Colon Carcinoma Metastatic in the Brain (tissue), 2 donors: Measurements from ENCODE around the gene ENSG00000285566.

- PRO-cap, 2 experiments, result no peak in any of the 2 experiments
Observed at GRCh38 chr13:62512125-62512612, 1096.5 kb upstream of the PCDH20 start.

DNA sequence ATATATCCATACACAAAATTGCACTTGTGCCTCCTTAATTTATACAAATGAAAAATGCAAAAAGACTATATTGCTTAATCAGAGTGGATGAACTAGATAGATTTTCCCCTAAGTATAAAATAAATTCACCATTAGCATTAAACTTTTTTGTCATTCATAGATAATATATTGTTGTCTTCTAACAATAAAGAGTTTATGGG lies 467.7 kb upstream of the ENSG00000237378 start:
- PRO-cap, 2 experiments, result no peak in any of the 2 experiments

DNA sequence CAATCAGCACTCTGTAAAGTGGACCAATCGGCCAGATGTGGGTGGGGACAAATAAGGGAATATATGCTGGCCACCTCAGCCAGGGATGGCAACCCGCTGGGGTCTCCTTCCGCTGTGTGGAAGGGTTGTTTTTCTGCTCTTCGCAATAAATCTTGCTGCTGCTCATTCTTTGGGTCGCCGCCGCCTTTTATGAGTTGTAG lies 153.3 kb upstream of the ENSG00000237378 start:
- PRO-cap, 2 experiments, result no peak in any of the 2 experiments

- PRO-cap, 2 experiments, result no peak in any of the 2 experiments
Observed at GRCh38 chr13:63832972-63833238, at the start of gene ENSG00000285566. ENSG00000285566 (minus strand) TSS chr13:63833053.

DNA sequence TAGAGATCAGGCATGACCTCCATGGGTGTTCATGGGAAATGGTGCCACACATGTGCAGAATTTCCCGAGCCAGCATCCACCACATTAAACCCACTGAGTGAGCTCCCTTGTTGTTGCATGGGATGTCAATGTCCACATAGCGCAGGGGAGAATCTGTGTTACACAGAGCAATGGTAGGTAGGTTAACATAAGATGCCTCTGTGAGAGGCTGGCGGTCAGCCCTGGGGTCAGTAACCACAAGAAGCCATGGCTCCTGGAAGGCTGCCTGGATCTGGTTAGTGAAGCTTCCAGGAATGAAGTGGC lies 36.9 kb upstream of the PCDH9 start:
- PRO-cap, 2 experiments, result no peak in any of the 2 experiments

GRCh38 chr13:69221481-69222058 lies 886.7 kb downstream of the KLHL1 start:
- PRO-cap, 2 experiments, result no peak in any of the 2 experiments

GRCh38 chr13:69939946-69940366 lies 168.3 kb downstream of the KLHL1 start:
- PRO-cap, 2 experiments, result no peak in any of the 2 experiments

GRCh38 chr13:71488756-71489383 lies 378.1 kb downstream of the DACH1 start:
- PRO-cap, 2 experiments, result no peak in any of the 2 experiments

DNA sequence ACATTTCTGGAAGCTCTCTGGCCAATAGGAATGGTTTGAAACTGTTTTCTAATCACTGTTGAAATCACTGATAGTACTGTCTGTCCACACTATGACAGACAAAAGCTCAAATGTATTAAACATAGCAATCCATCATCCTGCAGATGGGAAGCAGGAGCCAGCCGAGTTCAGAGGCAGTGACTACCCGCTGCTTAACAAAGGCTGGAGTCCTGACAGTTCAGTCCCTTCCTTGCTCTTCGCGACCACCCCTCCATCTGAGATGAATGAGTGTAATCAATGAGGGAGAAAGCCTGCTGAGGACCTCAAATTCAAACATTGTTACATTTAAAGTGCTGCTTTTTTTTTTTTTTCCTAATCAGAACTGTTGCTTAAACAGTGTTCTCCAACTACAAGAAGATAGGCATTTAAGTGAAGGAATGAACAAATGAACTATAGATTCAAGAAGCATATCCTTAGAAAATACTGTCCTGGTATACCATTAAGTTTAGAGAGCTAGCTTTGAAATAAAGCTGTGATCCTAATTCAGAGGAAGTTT lies 14.9 kb downstream of the DACH1 start:
- PRO-cap, 2 experiments, result no peak in any of the 2 experiments

DNA sequence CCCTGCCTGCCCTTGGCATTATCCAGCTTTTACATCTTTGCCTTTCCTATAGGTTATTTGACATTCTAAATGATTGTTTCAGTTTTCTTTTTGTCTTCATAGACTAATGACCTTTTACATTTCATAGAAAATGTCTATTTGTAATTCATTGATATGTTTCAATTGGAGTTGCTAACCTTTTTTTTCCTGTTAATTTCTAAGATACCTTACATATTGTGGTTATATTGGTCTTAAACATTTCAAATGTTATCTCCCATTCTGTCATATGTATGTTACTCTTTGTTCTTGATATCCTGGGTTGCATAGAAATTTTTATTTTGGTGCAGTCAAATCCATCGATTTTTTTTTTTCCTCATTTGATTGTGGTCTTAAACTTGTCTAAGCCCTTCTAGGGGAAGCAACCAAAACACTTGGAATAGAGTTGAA lies 13.6 kb downstream of the BORA start:
- PRO-cap, 2 experiments, result no peak in any of the 2 experiments

GRCh38 chr13:73060826-73061402 lies 2.1 kb downstream of the KLF5 start:
- PRO-cap, 2 experiments, result peak in 2 of 2 experiments; most common minus-strand start chr13:73061099 (in 2)

GRCh38 chr13:73138587-73139658 lies 80.1 kb downstream of the KLF5 start:
- PRO-cap, 2 experiments, result peak in 2 of 2 experiments; most common plus-strand start chr13:73139073 (in 1); most common minus-strand start chr13:73138759 (in 2)

- PRO-cap, 2 experiments, result no peak in any of the 2 experiments
Observed at GRCh38 chr13:73870978-73871502, 812.2 kb downstream of the KLF5 start.

DNA sequence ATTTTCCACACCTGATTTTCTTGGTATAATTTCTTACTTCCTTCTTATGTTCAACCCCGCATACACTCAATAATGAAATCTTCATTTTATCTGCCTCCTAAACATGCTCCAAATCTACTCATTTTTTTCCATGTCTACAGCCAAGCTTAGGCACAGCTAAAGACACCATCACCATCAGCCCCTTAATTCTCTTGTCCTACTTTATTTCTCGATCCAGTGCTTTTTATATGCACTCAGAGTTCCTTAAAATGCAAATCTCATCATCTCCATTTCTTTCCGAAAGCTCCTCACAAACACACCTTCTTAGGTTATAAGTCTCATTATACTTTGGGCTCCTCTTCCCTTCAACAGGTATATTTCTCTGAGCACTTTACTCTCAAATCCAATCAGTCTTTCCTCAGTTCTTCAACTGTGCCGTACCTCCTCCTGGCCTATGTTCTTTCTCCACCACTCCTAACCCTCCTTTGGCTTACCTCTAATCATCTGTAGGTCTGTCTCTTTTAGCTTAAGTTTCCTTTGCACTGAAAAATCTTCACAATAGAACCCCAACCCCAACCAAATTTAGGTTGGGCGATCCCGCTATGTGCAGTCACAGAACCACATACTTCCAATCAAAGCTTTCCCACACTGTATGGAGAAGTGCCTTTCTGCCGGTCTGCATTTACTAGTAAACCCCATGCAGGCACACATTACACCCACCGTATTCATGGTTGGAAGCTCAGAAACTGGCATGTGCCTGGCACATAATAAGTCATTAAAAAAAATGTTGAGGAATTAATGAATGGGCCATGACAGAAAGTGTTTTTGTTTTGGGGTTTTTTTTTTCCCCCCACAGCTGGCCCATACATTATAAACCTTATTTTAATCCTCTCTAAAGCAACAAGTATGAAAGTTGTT lies 916.8 kb downstream of the KLF5 start:
- PRO-cap, 2 experiments, result no peak in any of the 2 experiments

GRCh38 chr13:74047907-74048089 lies 989.0 kb downstream of the KLF5 start:
- PRO-cap, 2 experiments, result no peak in any of the 2 experiments

- PRO-cap, 2 experiments, result no peak in any of the 2 experiments
Observed at GRCh38 chr13:74132973-74133680, 1074.3 kb downstream of the KLF5 start.

DNA sequence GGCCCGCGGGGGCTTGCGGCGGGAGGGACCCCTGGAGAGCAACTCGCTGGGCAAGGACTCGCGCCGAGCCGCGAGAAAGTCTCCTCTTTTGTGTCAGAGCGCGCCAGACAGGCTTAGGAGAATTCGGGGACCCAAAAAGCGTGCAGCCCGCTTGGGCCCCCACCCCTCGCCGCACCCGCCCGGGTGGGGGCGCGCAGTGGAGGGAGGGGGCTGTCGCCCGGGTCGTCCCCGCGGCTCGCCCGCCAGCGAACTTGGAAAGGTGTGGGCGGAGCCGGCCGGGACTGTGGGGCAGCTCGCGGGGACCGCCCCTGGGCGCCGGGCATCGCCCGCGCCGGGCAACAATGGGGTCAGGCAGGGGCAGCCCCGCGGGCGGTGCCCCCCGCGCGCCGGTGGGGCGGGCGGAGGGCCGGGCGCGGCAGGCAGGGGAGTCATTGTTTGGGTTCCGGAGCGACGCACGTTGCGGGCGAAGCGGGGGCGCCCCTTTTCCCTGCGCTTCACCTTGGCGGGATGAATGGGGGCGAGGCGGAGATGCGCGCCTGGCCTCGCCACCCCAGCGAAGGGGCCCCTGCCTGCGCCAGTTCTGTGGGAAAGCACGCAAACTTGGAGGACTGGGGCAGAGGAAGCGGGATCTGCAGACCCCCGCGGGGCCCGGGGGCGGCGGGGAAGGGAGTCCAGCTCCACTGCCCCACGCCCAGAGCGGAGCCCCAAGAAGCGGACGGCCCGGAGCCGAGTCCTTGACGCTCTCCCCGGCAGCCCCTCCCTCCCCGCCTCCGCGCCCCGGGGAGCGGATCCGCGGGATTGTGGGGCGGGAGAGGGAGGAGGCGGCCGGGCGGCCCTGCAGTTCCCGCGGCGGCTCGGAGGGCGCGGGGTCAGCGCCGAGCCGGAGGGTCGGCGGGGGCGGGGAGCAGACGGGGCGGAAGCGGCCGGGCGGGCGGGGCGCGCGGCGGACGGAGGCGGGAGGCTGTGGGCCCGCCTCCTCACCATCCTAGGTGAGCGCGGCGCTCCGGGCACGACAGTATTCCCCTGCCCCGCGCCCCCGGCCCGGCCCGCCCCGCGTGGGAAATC lies 1076.2 kb downstream of the KLF5 start:
- PRO-cap, 2 experiments, result peak in 2 of 2 experiments; most common plus-strand start position 431 of the sequence (in 2)

GRCh38 chr13:74552619-74553111 lies 929.3 kb downstream of the TBC1D4 start:
- PRO-cap, 2 experiments, result no peak in any of the 2 experiments

DNA sequence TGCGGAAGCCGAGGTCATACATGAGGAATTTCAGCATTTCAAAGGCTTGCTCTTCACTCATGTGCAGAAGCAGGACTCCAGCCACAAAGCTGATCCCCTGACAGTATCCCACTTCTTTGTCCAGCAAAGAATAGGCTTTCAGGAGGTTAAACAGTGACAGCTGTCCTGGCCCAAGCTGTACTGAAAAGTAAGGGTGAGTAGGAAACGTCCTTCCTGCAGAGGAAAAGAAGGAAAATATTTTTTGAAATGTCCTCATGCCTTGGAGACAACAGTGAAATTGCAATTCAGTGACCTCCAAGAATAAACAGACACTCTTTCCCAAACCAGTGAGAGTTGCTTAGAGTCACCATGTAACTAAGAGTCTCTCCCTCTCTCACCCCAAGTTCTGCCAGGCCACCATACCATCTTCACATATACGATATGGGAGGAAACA lies 182.6 kb downstream of the TBC1D4 start:
- PRO-cap, 2 experiments, result no peak in any of the 2 experiments

DNA sequence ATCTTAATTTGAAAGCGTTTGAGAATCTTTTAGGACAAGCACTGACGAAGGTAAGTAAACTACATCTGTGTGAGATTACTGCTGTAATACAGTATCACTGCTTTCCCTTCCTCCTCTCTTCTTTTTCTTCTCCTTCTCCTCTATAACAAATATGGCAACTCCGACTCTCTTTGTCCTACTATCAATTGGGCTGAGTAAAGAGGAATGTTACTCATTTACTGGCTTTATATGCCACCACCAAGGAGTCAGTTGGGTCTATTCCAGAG lies 160.5 kb downstream of the LMO7 start:
- PRO-cap, 2 experiments, result no peak in any of the 2 experiments